ENCODE measurements around a stretch of chr14.

GRCh38 chr14:99736943-99737427 lies 52.9 kb downstream of the CYP46A1 start:
- PRO-cap, result no peak

DNA sequence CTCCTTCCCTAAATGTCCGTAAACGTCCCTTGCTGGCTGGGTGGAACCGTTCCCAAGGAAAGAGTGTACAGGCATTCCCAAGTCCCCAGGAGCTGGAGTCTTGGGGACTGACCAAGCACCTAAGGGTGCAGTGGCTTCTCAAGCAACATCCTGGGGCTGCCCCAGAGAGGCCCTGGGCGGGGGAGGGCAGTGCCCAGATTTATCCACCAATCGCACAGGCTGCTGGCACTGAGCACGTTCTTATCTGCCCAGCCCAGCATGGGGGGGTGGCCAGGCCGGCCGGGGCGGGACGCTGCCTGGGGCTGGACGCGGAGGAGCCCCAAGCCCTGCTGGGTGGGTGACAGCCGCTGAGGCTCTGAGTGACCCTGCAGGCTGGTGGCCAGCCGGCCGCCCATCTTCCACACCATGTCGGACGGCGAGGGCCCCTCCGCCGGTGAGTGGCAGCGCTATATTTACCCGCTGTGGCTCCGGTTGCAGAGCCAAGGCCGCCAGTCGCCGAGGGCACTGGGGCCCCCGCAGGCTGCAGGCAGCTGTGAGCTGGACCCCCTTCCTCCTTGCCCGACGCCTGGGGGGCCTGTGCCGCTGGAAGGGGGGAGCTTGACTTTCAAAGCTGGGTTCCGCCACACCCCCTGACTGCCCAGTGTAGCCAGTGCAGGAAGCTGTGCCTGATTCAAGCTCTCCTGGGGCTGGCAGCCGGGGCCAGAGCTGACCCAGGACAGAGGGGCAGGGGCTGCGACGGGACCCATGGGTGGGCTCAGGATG lies 53.5 kb downstream of the CYP46A1 start:
- PRO-cap, result no peak

- PRO-cap, result no peak
Measured at GRCh38 chr14:99772870-99773414, 20.3 kb upstream of the EML1 start.

DNA sequence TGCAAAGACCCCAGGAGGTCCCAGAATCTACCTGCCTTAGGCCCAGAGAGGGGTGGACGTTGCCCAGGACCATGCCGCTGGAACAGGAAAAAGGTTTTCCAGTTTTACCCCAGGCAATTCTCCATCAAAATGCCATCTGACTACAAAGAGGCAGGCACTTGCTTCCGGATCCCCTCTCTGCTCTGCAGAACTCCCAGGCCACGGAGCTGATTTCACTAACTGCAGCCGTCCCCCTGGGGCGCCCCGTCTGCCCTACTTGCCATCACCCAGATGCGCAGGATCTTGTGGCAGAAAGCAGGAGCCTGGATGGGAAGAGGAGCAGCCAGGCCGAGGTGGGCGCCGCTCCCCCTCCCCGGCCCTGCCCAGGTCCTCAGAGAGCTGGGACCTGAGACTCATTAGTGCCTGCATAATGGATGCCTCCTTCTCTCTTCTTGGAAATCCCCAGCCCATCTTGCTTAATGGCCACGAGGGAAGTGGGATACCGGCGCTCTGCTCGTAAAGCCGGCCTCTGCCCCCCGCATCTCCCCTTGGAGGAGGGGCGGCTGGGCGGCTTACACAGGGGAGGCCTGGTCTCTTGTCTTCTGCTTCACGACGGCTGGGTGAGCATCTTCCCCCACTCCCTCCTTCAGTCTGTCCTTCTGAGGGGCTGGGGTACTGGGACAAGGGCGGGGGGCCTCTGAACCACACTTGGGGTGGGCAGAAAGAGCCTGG lies 19.6 kb upstream of the EML1 start:
- PRO-cap, result no peak

DNA sequence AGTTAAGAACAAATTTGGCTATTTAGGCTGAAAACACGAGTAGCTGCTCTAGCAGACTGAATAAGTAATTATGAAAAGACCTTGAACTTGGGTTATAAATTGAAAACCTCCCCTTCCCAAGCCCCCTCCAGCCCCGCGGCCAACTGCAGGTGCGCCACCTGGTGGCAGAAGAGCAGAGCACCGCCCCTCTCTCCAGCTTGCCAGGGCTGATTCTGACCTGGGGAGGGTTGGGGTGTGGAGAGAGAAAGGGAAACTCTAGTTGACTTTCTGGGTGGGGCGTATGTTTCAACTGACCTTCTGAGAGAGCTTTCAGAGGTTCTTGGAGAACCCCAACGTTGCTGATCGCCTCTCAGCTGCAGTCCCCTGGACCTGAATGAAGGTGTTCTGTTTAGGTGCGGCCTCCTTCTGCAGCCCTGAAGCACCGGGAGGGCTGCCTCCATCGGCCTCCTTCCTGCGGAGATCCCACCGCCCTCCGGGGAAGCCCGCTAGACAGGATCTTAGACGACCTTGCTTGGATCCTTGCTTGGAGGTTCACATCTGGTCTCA lies 118.2 kb upstream of the EVL start:
- PRO-cap, result no peak

- PRO-cap, result no peak
Measured at GRCh38 chr14:99973206-99973405, 92.1 kb upstream of the EVL start.

GRCh38 chr14:100025191-100025553 lies 40.0 kb upstream of the EVL start:
- PRO-cap, result no peak

- PRO-cap, result no peak
Measured at GRCh38 chr14:100120403-100121103, 38.9 kb downstream of the DEGS2 start.

DNA sequence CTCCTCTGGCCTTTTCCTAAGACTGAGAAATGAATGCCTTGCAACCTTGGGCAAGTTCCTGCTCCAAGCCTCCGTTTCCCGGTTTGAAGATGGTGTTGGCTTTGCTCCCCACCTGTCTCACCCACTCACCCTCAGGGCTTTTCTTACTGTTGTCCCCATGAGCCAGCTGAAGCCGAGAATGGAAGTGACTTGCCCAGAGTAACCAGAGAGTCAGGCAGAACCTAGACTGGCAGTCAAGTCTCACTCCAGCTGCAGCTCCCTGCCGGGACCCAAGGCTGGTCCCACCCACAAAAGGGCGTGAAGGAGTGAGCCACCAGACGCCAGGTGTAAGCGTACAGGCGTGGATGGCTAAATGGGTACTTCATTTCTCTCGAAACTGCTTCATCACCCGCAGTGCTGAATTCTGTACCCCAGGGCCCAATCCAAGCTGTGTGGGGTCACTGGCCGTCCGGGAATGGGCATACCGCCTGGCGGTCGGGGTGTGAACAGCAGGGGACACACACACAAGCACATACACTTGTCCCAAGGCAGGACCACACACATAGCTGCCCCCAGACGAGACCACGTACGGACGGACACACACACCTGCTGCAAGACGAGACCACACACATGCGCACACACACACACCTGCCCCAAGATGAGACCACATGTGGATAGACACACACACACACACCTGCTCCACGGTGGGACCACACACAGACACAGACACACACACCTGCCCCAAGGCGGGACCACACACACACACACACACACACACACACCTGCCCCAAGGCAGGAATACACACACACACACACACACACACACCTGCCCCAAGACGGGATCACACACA lies 34.8 kb downstream of the DEGS2 start:
- PRO-cap, result no peak

DNA sequence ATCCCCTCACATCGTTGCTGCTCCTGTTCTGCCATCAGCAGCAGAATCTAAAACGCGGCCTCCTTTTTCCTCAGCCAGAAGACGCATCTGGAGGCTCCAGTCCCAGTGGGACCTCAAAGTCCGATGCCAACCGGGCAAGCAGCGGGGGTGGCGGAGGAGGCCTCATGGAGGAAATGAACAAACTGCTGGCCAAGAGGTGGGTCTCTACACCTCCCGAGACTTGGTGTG lies 30.0 kb downstream of the DEGS2 start:
- PRO-cap, result no peak

- PRO-cap, result no peak
Measured at GRCh38 chr14:100131086-100131743, 28.2 kb downstream of the DEGS2 start.

- PRO-cap, result no peak
Measured at GRCh38 chr14:100138251-100138994, 21.0 kb downstream of the DEGS2 start.

GRCh38 chr14:100144095-100144825 lies 15.2 kb downstream of the DEGS2 start:
- PRO-cap, result no peak

- PRO-cap, result no peak
Measured at GRCh38 chr14:100191948-100192608, 32.6 kb upstream of the DEGS2 start.

DNA sequence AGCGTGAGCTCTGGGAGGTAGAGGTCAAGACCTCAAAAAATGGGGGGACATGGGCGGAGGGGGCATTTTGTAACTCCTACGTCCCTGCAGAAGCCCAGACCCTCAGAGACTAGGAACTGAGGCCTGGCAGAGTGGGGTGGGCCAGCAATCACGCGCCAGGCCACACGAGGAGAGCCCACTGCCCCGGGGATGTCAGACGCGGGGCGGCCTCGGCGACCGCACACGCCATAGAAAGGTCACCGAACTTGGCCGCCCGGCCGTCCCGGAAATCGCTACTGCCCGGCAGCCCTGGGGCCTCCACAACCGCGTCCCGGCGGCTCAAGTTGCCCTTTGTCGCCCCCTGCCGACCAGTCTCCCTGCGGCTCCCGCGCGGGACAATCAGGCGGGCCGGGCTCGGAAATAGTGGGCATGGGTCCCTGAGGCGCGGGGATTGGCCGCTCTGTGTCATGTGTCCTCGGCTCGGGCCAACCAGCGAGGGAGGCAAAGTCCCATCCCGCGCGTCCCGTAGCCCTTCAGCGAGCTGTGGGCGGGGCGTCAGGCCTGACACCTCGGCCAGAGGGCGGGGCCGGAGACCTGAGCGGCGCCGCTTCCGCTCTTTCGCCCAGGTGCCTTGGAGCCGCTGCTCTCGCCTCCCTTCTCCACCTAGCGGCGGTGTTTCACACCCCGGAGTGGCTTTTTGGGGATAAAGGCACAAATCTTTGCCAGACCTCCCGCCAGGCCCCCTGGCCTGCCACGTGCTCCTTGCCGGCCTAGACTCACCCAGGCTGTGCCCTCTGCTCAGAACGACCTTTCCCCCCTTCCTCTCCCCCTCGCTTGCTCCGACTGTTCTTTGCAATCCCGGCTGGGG lies 33.4 kb upstream of the DEGS2 start:
- PRO-cap, result bidirectional peak, plus-strand start at position 659 of the sequence, minus-strand start at position 277 of the sequence

- PRO-cap, result bidirectional peak, plus-strand start at chr14:100214747, minus-strand start at chr14:100214534
Measured at GRCh38 chr14:100214603-100214851, 24.4 kb upstream of the YY1 start.

- PRO-cap, result no peak
Measured at GRCh38 chr14:100246747-100247100, 7.8 kb downstream of the YY1 start.

DNA sequence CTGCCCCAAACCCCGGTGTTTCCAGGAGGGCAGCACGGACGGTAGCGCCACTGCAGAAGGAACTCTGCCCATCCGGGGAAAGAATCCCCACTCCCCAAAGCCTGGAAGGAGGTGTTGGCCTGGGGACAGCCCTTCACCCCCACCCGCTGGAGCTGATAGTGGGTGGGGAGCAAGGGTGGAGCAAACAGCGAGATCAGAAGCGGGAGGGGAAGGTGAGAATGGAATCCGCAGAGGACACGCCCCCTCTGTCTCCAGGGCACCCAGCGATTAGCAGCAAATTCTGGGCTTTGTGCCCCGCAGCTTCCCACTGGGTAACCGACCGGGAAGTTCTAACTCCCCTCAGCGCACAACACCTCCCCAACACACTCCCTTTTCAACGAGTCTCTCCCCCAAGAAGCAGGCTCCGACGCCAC lies 1.4 kb downstream of the SLC25A29 start:
- PRO-cap, result no peak

DNA sequence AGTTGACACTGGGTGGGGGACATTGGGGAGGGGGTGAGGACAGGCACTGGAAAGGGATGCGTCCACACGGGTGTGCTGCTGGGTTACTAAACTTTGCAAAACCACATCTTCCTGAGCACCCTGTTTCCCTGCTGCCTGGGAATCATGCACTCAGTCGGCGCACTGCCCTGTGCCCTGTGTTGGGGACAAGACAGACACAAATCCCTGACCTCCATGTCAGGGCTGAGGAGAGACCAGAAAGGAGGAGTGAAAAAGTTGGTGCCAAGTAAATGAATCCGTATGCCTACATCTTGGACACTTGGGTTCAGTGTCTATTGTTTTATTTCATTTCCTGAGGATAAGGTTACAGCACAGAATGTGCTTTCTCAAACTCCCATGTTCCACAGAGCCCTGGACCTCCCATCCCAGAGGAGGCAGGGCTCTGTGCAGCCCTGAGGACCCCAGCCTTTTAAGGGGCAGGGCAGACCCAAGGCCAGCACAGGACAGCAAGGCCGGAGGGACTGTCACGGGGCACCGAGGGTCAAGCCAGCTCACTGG lies 3.0 kb upstream of the SLC25A29 start:
- PRO-cap, result no peak

GRCh38 chr14:100325945-100326521 lies 2.9 kb downstream of the SLC25A47 start:
- PRO-cap, result no peak

Measured in neural crest cell (in vitro differentiated cells).